Right cardiac atrium (tissue), 1 donor: Measurements from ENCODE around the genes KCND3 and MAGI3.

- PRO-cap: no peak
Observed at GRCh38 chr1:111904342-111905386, 84.8 kb downstream of the KCND3 start.

- PRO-cap: bidirectional peak, plus-strand start at chr1:111989656, minus-strand start at chr1:111989661; bidirectional peak, plus-strand start at chr1:111990056, minus-strand start at chr1:111989943
Observed at GRCh38 chr1:111989593-111990442, at the start of gene KCND3. Gene KCND3 (minus strand): TSS chr1:111989668.

GRCh38 chr1:112429751-112430178, 33.8 kb downstream of the CTTNBP2NL start:
- PRO-cap: no peak

DNA sequence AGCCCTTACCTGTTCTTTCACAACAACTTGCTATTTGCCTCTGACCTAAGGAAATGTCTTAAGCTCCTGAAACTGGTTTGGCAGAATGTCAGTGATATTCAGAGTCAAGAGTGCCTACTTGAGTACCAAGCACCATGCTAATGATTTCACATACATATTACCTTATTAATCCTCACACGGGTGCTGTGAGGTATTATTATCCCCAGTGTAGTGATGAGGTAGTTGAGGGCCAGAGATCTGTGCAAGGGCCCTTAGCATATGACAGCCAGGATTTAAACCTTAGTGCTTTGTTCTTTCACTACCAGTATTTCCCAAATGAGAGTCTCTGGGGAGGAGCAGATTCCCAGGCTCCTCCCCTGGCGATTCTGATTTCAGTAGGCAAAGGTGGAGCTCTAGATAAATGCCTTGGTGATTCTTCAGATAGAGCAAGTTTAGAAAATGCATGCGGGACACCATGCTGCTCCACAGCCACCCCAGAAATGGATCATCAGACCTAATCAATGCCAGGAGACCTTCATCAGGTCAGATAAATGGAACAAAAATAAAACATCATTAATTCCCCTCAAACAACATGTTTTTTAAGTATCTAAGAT, 47.4 kb upstream of the WNT2B start:
- PRO-cap: no peak

DNA sequence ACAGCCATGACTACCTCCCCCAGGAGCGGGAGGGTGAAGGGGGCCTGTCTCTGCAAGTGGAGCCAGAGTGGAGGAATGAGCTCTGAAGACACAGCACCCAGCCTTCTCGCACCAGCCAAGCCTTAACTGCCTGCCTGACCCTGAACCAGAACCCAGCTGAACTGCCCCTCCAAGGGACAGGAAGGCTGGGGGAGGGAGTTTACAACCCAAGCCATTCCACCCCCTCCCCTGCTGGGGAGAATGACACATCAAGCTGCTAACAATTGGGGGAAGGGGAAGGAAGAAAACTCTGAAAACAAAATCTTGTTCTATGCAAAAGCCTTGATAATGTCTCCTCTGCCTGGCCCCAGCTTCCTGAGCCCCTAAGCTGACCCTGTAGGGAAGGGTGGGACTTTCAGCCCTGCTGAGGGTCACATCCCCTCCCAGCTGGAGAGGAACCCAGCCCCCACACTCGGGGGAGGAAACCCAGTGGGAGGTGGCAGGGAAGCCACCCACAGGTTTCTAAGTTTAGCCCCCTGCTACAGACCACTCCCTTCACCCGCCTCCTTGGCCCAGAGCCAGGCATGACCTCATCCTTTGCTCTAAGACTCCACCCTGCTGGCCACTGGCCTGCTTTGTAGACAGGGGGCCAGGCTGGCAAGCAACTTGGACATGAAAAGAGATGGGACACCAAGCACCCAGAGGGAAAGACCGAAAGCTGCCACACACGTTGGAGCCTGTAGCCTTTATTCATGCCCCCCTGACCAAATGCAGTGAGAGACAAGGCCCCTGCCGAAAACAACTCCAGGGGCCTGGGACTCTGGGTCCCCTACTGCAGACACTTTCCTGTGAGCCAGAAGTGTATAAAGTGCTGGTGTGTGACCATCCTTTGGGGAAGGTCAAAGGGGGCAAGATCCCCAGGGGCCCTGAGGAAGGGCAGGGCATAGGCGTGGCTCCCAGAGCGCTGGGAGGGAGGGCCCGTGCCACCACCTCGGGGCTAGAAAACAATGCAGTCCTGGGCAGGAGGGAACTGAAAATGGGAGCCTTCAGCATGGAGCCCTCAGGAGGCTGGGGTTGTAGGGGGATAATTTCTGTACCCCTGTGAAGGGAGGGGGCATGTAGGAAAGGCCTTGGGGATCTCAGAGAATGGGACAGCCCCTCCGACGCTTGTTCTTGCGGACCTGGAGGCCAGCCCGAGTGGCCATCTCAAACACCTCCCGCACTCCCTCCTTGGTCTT, 6.1 kb downstream of the RHOC start:
- PRO-cap: bidirectional peak, plus-strand start at position 65 of the sequence, minus-strand start at position 77 of the sequence; unidirectional peak, minus-strand start at position 132 of the sequence; unidirectional peak, minus-strand start at position 163 of the sequence

GRCh38 chr1:112935722-112936324, 20.2 kb downstream of the SLC16A1 start:
- PRO-cap: no peak

- PRO-cap: no peak
Observed at GRCh38 chr1:113197609-113198302, 124.8 kb downstream of the LRIG2 start.

DNA sequence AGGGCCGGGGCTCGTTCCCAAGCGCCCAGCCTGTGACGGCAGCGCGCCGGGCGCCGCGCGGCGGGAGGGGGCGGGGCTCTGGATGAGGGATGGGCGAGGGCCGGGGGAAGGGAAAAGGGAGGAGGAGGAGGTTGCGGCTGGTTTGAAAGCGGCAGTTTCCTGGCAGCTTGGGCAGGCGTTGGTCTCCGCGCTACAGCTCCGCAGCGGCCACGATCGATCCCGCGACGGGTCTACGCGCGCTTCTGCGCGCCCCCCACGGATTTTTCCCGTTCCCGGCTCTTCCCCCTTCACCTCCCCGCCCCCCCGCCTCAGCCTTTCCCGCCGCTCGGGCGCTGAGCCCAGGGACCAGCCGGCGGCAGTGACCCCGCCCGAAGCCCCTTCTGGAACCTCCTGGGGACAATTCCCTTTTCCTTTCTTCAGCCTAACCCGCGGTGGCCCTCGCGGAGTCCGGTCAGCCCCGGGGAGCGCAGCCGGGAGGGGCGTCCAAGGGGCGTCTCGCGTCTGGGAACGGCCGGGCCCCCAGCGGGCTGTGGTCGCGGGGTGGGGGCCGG, at the start of gene MAGI3:
Gene MAGI3, plus strand, starts transcription at position 154 of the 551 bp plus-strand sequence.
- PRO-cap: bidirectional peak, plus-strand start at position 154 of the sequence, minus-strand start outside the sequence

- PRO-cap: no peak
Observed at GRCh38 chr1:113526082-113526680, 135.9 kb downstream of the MAGI3 start.

- PRO-cap: no peak
Observed at GRCh38 chr1:113585020-113585607, 174.2 kb downstream of the PHTF1 start.

DNA sequence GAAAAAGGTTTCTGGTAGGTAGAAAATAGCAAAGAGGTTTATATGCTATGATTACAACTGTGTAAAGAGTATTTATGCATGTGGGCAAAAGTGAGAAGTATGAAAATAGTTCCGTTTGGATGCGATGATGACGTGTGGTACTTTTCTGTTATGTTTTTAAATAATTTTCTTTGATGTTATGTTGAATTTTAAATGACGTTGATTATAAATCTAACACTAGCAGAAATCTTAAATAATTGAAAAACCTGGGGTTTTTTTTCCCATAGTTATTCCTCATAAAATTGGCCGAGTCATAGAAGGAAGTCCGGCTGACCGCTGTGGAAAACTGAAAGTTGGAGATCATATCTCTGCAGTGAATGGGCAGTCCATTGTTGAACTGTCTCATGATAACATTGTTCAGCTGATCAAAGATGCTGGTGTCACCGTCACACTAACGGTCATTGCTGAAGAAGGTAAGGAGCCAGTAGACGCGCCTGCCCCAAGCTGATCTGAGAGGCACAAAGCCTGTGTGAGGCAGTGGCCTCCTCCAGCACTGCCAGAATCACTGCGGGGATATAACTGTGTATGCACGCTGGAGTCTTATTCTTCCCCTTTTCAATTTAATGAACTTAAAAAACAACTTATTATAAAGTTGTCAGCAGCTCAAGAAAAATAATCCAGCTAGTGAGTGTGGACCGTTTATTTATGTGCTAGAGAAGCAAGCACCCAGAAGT, 100.3 kb downstream of the PHTF1 start:
- PRO-cap: no peak

DNA sequence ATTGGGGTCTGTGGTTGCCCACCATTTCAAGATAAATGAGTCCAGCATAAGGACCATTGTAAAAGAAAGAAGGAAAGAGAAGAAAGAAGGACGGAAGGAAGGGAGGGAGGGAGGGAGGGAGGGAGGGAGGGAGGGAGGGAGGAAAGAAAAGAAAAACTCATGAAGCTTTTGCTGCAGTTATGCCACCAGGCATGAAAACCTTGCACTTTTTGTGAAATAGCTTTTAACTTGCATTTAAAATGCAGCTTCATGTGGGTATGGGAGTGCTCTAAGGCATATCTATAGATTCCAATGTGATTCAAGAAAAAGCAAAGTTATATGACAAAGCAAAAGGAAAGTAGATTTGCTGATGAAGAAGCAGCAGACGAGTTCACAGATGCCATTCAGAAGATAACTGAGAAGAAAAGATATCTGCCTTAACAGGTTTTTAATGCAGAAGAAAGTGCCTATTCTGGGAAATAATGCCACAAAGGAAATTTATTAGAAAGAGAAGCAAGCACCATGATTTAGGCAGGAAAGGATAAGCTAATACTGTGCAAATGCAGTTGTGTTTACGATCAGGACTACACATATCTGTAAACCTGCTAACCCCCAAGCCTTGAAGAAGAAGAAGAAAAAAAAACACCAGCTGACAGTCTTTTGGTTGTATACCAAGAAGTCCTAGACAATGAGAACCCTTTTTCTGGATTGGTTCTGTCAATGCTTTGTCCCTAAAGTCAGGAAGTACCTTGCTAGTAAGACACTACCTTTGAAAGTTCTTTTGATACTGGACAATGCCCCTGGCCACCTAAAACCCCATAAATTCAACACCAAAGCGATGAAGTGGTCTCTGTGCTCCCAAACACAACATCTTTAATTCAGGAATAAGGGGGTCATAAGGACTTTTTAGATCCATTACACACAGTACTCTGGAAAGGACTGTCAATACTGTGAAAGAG, 68.0 kb downstream of the PHTF1 start:
- PRO-cap: no peak

GRCh38 chr1:113699793-113700506, 59.3 kb downstream of the PHTF1 start:
- PRO-cap: no peak

DNA sequence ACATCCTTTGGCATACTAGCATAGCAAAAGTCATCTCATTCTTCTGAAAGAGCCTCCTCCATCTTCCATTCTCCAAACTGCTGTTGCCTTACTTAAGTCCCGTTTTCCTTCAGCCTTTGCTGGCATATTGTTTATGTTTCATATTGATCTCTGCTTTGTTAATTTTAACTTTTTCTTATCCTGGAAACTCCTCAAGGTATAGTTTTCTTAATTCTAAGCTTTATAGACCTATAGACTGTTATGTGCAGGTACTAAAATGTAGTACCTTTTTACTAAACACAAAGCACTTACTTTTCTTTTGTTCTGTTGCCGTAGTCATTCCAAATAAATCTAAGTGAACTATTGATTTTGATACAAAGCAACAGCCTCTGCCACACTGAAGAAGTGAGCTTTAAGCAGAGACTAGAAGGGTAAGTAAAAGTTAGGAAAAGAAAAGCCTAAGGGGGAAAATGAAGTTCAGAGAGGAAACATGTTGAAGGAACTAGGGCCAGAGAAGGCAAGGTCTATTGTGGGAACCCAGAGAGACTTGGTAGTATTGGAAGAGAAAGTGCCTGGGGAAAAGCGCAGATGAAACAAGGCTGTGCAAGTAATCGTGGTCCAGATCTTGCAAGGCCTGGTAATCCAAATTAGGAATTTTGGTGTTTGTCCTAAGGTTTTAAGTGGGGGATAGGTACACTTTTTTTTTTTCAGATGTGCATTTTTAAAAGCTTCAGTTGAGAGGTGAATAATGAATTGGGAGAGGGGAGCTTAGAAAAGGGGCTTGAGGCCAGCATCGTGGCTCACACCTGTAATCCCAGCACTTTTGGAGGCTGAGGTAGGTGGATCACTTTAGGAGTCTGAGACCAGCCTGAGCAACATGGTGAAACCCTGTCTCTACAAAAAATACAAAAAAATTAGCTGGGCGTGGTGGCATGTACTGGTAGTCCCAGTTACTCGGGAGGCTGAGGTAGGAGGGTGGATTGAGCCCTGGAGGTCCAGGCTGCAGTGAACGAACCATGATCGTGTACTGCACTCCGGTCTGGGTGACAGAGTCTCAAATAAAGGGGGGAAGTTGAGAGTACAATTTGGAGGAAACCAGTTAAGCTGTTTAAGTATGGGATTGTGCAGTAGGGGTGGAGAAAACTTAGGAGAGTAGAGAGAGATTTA, 4.1 kb downstream of the HIPK1 start:
- PRO-cap: no peak

DNA sequence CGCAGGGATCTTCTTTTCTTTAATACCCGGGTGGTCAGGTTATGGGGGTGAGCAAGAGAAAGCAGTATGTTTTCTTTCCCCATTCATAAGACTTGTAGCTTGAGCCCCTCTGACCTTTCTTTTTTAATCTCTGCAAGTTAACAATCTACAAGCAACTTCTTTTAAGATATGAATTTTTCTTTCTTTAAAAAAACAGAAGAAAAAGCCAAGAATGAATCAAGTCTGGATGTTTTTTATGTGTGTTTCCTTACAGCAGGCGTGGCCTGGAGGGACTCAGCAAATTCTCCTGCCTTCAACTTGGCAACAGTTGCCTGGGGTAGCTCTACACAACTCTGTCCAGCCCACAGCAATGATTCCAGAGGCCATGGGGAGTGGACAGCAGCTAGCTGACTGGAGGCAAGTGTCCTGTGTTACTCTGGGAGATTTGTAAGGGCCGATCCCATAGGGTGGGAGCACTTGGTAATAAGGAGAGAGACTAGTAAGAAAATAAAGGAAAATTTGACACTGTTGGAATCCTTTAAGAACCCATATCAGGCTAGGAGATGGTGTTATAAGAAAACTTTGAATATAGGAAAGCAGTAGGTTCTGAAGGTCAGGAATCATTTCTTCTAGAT, 13.3 kb upstream of the OLFML3 start:
- PRO-cap: no peak

DNA sequence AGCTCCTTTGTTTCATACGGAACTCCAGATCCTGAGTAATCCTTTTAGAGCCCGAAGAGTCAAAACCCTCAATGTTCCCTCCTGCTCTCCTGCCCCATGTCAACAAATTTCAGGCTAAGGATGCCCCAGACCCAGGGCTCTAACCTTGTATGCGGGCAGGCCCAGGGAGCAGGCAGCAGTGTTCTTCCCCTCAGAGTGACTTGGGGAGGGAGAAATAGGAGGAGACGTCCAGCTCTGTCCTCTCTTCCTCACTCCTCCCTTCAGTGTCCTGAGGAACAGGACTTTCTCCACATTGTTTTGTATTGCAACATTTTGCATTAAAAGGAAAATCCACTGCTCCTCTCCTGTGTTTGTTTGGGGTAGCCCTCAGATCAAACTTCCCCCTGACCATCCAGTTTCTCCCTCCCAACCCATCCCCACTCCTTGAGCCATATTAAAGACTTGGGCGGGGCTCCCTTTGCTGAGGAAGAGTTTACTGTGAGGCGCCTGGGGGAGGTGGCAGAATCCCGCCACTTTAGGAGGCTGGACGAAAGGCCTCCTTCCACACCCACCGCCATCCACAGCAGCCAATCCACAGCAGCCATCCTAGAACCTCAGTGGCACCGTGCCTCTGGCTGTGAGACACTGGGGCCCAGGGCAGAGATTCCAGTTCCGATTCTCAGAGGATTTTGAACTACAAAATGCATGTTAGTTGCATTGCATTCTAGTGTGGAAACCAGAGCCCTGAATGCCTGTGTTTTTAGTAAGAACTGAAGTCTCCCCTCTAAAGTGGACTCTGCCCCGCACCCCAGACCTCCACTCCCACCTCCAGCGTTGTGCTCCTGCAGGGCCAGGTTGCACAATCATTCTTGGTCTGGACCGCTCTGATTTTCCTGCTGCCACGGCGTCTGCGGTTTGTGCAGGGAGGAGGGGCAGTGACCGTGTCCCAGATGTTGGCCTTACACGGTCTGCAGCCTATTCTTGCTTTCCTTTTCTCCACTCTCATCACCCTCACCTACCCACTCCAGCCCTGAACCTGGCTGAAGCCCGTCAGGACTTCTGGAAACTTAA, 3.0 kb downstream of the OLFML3 start:
- PRO-cap: bidirectional peak, plus-strand start at position 619 of the sequence, minus-strand start at position 432 of the sequence

GRCh38 chr1:114154729-114155175, 1.1 kb upstream of the SYT6 start:
- PRO-cap: no peak

GRCh38 chr1:114345779-114346845, 164.9 kb downstream of the TRIM33 start:
- PRO-cap: unidirectional peak, plus-strand start at chr1:114346063; unidirectional peak, minus-strand start at chr1:114346389; bidirectional peak, plus-strand start at chr1:114346781, minus-strand start at chr1:114346616

DNA sequence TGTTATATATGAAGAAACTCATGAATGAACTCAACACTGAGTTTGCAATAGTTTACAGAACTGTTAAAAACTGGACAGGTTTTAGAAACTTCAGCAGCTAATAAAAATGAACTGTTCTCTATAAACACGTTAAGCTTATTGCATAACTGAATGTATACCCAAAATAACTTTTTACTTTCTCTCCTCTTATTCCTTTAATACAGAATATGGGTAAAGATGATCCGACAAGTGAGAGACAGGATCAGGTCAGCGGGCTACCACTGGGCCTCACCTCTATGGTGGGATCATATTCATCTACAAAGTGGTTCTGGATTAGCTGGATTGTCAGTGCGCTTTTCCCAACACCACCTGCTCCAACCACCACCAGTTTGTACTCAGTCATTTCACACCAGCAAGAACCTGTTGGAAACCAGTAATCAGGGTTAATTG, 778 bp downstream of the NRAS start:
- PRO-cap: no peak

DNA sequence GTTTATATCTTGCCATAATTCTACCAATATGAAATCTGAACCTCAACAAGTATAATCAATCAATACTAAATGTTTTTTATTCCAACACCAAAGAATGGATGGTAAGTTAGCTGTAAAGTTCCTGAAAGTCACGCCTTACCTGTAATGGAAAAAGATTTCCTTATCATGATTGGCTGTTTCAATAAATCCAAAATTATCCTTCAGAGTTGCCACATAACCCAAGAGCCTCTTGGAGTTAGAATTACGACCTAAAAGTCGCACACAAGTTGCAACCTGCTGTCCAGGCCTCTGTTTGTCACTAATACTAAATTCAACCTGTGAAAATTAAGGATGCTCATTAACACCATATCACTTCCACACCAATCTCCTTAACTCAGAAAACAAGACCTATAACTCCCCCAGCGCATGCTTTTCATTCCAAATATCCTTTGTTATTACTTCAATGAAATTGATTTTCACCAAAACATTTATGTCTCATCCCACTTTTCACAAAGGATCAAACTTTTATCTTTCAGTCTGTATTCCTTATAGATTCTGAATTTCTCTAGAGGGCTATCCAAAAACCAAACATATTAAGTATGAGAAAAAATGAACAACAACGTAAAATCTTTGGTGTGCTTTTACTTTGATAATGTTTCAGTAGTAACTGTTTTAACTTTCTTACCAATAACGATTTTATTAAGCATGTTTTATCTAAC, 9.7 kb upstream of the NRAS start:
- PRO-cap: no peak